ENCODE measurements around the genes ELOVL5, KIAA1586 and ZNF451.

GRCh38 chr6:53343862-53345309 lies 4.4 kb downstream of the ELOVL5 start:
- PRO-cap: no peak

GRCh38 chr6:53348665-53349414 lies at the start of gene ELOVL5:
ELOVL5 (minus strand) TSS chr6:53348950.
- PRO-cap: bidirectional peak, plus-strand start at chr6:53349224, minus-strand start at chr6:53348918

DNA sequence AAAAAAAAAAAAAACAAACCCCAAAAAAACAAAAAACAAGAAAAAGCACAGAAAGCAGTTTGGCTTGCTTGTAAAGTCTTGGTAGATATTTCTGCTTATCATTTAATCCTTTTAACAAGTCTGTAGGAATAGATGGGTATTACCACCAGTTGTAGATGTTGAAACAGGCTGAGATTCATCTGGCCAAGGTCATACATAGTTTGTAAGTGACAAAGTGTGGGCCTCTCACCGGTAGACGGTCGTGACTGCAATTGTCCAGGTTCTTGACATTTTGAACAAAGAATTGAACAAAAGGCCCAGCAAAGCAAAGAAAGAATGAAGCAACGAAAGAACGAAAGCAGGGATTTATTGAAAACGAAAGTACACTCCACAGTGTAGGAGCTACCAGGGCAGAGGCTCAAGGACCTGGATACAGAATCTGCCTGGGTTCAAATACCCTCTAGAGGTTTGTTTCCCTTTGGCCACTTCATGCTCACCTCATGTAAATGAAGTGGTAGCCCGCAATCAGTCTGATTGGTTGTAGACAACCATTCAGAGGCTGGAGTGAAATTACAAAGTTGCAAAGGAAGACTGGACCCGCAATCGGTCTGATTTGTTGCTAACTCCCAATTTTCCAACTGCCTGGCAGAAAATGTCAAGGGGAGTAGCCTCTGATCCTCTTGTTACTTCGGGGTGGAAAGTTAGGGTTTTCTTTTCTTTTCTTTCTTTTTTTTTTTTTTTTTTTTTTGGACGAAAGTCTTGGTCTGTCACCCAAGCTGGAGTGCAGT lies 11.7 kb upstream of the ELOVL5 start:
- PRO-cap: no peak

- PRO-cap: no peak
Observed at GRCh38 chr6:53654636-53655043, 10.9 kb downstream of the KLHL31 start.

- PRO-cap: no peak
Observed at GRCh38 chr6:53855063-53856007, 60.5 kb downstream of the LRRC1 start.

DNA sequence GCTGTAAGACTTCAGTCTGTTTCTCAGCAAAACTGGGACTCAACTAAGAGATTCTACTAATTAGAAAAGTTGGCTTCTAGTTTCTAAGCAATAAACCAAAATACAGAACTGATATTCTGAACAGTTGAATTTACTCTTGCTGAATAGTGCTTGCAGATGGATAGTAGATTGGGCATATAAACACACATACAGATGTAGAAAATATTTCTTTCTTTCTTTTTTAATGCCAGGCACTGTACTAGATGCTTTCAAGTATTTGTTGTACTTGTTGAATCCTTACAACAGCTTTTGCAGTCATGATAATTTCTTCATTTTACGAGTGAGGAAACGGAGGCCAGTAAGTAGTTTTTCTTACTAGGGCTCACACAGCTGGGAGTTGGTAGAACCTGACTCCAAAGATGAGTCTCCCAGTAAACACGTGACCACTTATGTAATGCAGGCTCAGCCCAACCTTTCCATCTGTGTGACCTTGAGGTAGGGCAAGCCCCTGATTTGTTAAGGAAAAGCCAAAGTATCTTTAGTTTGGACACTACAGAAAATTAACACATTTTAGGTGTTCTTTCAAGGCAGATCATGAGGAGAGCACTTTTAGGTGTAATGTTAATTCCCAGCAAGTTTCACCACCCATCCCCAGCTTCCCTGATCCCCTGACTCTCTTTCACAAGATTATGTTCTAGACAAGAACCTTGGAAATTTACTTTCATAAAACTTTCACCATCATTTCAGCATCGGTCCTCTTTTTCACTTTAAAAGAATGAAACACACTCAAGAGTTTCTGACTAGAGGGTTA lies 111.2 kb downstream of the LRRC1 start:
- PRO-cap: no peak

- PRO-cap: no peak
Observed at GRCh38 chr6:54037485-54037869, 73.8 kb upstream of the MLIP start.

- PRO-cap: no peak
Observed at GRCh38 chr6:56246600-56247238, 661 bp downstream of the COL21A1 start.

DNA sequence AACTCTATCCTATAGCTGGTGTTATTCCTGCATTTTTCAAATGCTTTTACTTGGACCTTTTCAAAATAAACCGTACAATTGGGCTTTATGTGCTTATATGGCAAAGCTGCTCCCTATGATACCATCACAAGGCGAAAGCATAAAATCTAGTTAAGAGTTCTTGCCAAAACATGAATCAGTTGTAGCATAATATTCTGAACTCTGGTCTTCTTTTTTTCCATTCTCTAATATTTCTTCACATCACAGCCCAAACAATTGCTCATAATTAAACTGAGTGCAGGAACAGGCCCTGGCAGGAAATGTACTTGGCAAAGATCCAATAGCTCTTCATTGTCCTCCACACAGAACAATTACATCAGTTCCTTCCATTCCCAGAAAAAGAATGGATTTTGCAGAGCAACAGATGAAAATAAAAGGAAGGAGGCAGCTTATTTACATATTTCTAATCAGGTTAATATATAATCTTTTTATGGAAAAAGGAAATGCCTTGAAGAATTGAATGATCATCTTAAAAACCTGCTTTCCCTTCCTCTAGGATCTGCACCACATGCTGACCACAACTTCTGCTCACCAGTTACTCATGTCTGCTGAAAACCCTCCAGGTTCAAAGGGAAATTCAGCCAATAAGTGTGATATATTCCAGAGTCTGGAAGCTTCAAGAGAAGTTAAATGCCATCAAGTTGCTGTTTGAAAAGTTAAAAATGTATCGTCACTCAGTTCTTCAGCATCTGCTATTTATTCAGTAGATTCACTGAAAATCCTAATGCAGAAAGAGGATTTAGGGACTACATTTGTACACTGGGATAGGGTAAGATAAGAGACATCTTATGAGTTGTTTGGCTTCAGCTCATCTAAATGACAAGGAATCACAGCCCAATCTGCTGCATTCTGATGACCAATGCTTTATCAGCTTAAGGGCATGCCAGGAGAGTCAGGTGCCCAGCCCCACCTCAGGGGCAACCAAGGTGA lies 123.4 kb upstream of the COL21A1 start:
- PRO-cap: no peak

DNA sequence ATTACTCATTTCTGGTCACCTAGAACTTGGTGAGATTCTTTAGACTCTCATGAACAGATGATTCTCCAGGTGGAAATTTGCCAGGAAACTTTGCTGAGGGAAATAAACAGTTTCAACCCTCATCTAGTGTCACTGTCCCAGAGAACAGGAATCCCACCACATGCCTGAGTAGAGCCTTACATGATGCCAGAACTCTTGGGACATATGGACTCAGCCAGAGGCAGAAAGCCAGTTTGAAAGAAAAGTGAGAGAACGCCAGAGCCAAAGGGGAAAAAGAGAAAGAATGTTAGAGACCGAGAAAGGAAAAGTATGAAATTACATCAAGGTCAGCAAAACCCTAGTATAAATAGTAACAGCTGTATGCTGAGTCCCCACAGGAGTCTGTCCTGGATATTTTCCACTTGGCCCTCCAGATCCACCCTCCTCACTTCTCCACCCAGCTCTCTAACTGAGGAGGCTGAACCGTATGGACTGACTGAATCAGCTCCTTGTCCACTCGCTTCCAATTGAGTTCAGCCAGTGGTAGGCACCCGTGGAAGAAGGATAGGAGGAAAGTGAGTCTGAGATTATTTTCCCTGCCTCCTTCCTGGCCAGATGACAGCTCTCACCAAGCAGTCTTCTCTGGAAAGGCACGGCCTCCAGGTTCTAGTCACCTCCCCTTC lies 127.6 kb upstream of the COL21A1 start:
- PRO-cap: no peak

DNA sequence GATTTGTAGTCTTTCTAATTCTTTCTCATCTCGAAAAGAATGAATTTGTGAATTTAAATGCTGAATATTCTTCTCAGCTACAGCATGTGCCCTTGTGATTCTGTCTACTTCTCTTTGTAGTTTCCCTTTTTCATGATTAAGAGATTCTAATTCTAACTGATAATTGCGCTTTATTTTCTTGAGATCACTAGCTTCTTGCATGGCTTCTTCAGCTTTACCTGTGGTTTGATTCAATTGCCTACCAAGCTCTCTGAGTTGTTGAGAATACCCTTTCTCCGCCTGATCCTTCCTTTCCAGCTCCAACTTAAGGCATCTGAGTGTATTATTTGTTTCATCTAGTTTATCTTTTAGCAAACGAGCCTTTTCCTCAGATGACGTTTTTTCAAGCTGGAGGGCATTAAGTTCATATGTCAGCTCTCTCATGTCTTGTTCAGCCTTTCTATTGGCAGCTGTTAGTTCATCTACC lies 335.1 kb downstream of the DST start:
- PRO-cap: no peak

DNA sequence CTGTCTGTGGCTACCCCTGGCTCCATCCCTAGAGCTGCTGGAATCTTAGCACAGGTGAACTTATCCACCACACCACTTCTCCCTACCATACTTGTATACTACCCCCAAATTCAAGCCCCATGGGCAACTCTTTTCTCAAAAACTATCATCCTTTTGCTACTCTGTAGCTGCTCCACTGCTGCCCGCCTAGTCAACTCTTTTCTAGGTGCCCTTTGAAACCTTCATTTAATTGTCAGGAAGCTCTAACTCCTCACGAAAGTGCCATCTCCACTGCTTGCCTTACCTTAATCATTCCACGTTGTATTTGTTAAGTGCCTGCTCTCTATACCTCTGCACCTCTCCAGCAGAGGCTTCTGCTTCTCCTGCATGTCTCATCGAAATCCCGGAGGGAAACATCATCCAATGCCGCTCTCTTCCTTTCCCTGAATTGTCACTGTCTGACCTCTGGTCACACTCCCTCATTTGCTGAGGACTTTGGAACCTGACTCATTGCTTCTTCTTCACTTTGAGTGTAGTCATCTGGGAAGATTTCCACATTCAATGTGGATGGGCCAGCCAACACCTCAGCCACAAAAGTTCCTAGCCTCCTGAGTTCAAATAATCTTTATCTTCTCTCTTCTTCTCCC lies 78.8 kb downstream of the DST start:
- PRO-cap: bidirectional peak, plus-strand start at position 536 of the sequence, minus-strand start at position 384 of the sequence

- PRO-cap: no peak
Observed at GRCh38 chr6:56914685-56915386, 39.8 kb downstream of the DST start.

- PRO-cap: bidirectional peak, plus-strand start at chr6:57046681, minus-strand start at chr6:57046469
Observed at GRCh38 chr6:57046103-57046883, at the start of gene KIAA1586. KIAA1586 (plus strand) TSS chr6:57046693.

GRCh38 chr6:57089719-57090396 lies at the start of gene ZNF451:
ZNF451 (plus strand) TSS chr6:57090188.
- PRO-cap: bidirectional peak, plus-strand start at chr6:57090174, minus-strand start at chr6:57089896

DNA sequence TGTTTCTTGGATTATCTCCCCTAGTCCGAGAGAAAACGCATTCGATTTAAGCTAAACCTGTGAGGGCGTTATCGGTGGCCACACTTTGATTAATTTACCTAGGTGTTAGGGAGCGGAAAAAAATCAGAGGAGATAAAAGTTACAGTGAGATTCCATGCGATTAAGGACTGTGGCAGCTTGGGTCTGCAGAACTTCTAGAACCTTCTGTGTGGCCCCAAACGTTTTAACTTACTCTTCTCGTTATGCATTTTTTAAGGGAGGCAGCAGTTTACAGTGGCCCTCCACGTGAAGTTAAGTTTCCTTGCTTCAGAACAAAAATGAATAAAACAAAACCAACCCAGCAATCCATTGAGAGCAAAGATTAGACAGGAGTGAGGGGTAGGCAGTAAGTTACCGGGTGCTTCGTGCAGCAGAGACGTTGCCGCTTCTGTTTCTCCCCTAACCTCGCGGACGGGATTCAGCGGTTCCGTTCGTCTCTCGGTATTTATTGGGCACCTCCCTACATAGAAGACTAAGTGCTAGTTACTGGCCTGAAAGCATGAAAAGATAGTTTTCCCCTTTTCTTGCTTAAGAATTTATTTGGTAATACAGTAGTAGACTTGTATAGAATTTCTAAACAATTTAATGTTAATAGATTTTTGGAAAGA lies 979 bp downstream of the BAG2 start:
- PRO-cap: no peak

DNA sequence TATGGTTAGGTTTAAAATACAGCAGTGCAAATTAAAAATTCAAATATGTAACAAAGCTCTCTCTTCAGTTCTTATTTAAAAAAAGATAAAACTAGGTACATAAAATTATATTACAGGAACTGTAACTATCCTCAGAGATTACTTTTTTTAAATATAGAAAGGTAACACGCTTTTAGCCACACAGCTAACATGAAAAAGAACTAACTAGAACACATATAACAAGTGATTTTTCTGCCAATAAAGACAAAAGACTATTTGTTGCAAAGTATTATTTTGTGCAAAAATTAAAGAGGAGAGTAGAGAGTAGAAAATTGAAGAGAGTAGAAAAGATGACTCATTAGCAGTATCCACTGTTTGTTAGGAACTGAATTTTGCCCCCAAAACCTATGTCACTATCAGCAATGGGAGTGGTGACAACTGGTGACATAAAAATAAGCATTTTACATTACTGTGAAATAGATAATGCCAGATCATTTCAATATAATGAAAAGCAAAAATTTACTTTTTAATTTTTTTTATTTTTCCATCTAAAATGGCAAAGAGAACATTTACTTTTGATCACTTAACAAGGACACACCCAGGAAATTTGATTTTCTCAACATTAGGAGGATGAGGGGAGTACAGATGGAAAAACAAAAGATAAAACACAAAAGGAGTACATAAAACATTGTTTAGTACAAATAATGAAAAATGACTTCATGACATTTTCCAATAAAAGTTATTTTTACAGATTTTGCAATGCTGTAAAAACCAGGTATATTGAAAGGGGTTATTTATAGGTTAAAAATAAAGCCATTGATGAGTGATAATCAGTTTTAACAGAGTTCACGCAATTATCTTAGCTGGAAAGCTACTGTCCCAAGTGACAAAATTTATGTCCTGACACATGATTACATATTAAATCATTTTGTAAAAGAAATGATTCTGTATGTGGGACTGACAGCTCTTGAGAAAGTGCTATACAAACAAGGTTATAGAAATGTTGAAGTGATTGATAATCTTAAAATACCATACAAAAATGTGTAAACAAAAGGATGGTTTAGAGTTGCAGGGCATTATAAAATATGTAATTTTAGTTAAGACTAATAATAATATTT lies 16.5 kb downstream of the BAG2 start:
- PRO-cap: no peak

- PRO-cap: no peak
Observed at GRCh38 chr6:57224875-57225240, 2.8 kb upstream of the RAB23 start.

- PRO-cap: no peak
Observed at GRCh38 chr6:57267810-57268492, 45.8 kb upstream of the RAB23 start.

DNA sequence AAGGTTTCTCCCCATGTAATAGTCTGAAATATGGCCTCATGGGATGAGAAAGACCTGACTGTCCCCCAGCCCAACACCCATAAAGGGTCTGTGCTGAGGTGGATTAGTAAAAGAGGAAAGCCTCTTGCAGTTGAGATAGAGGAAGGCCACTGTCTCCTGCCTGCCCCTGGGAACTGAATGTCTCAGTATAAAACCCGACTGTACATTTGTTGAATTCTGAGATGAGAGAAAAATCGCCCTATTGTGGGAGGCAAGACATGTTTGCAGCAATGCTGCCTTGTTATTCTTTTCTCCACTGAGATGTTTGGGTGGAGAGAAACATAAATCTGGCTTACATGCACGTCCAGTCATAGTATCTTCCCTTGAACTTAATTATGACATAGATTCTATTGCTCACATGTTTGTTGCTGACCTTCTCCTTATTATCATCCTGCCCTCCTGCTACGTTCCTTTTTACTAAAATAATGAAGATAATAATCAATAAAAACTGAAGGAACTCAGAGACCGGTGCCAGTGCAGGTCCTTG lies 1630.6 kb downstream of the KHDRBS2 start:
- PRO-cap: no peak